Bronchus (tissue), 1 donor: ENCODE results near the genes KDM3A and RNF103.

GRCh38 chr2:86192670-86193172 is 2.5 kb downstream of the IMMT start:
- PRO-cap: no peak

GRCh38 chr2:86254650-86255325 is 55.5 kb downstream of the MRPL35 start:
- PRO-cap: no peak

GRCh38 chr2:86295134-86295542 is 42.3 kb downstream of the REEP1 start:
- PRO-cap: no peak

DNA sequence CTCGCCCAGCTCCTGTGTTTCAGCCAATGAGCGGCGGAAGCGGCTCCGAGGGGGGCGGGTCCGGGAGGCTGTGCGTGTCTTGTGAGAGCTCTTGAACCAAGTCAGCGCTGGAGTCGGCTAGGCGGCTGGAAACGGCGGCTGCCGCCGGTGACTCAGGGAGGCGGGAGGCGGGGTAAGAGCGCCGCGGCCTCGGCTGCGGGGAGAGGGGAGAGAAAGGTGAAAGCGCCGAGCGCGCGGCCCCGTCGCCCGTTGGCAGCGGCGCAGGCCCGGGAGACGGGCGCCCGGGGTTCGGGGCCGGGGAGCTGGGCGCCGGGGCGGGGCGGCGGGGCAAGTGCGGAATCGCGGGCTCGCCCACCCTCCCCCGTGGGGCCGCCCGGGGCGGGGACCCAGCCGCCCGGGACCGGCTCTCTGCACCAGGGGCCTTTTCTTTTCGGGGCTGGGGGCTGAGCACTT is at the start of gene KDM3A:
Gene KDM3A, plus strand, starts transcription at position 99 of the 453 bp plus-strand sequence.
- PRO-cap: bidirectional peak, plus-strand start at position 99 of the sequence, minus-strand start outside the sequence

GRCh38 chr2:86442603-86443139 is 1.5 kb downstream of the KDM3A start:
- PRO-cap: no peak

DNA sequence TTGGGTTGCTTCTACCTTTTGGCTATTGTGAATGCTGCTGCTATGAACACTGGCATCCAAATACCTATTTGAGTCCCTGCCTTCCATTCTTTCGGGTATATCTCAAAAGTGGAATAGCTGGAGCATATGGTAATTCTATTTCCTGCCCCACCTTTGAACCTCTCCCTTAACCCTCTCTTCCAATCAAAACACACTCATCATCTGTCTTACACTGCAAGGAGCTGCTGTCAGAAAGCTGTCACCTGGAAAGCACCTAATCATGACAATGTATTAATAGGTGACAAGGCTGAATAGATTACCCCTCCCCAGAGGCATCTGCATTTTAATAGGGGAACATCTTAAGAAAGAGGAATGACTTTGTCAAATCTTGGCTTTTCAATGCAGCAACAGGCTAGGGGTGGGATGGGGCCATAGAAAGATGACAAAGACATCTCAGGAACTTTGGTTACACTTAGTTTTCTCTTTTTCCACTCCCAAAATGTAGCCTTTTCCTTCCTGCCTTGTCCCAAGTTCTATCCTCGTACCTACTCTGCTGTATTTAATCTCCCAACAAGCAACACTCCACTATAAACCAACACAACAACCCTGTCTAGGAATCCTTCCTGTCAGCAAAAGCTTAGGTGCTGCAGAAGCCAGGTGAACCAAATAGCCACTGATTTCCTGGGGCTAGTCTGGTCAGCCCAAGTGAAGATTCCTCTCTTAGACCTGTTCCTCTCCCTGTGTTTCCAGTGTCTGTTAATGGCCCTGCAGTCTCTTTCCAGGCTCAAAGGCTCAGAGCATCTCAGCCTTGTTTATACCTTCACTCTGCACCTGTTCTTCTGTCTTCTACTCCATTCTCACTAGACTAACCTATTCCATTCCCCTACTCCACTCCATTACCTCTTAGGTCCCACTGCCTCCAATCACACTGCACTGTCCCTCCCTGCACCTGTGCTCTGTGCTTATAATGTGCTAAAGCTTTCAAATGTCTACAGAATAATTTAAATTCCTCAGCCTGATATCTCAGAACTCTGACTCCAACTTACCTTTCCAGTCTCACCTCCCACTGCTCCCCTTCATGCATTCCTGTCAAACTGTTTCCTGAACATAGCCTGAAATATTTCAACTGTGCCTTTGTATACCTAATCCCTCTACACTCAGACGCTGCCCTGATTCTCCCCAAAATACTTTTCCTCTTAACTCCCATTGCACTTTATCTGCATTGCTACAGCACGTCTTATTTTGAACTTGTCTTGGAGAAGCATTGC is 41.0 kb downstream of the CHMP3 start:
- PRO-cap: no peak

DNA sequence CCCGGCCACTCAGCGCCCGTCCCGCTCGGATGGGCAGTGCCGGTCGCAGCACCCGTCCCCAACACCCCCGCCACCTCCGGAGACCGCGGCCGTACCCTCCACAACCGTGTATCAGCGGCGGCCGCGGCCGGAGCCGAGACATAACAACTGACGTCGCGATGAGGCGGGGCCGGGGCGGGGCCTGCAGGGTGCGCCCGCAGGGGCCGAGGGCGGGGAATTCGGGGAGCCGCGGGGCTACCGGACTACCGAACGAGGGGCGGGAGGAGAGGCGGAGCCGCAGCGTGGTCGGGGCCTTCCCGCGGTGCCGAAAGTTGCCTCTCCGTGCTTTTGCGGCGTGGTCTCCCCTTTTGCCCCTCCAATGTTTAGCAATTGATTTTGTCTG is at the start of gene RNF103:
Gene RNF103, minus strand, starts transcription at position 145 of the 382 bp plus-strand sequence.
- PRO-cap: bidirectional peak, plus-strand start at position 282 of the sequence, minus-strand start at position 113 of the sequence

- PRO-cap: no peak
Measured at GRCh38 chr2:86689926-86690235, 30.2 kb upstream of the RMND5A start.

GRCh38 chr2:86694905-86695413 is 25.1 kb upstream of the RMND5A start:
- PRO-cap: no peak

- PRO-cap: no peak
Measured at GRCh38 chr2:86747981-86748403, 27.9 kb downstream of the RMND5A start.

- PRO-cap: bidirectional peak, plus-strand start at chr2:86809685, minus-strand start at chr2:86809598
Measured at GRCh38 chr2:86809447-86810263, 18.9 kb upstream of the CD8A start.

DNA sequence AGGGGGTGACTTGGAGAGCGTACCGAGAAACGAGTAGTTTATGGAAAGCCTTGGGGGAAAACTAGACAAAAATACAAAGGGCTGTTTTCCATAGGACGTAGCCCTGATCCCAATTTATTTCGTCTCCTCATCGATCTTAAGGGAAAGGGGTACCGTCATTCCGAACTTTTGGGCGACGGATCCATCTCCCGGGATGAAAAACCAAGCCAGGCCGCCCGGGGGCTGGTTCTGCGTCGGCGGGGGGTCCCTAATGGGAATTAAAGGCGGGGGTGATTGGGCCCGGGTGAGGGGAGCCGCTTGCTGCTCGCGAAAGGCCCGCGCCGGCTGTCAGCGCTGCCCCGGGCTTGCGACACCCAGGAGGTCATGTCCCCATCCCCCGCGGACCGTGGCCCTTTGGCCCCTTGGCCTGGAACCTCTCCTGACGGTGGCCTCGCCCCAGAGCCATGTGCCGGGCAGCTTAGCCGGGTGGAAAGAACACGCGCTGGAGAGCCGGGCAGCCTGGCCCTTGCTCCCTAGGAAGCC is 55.3 kb upstream of the PLGLB1 start:
- PRO-cap: unidirectional peak, plus-strand start at position 184 of the sequence

DNA sequence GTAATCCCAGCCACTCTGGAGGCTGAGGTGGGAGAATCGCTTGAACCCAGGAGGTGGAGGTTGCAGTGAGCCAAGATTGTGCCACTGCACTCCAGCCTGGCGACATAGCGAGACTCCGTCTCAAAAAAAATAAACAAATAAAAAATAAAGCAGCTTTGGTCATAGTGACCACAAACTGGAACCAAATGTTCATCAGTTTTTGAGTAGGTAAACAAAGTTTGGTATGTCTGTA is 114.9 kb upstream of the PLGLB1 start:
- PRO-cap: no peak

DNA sequence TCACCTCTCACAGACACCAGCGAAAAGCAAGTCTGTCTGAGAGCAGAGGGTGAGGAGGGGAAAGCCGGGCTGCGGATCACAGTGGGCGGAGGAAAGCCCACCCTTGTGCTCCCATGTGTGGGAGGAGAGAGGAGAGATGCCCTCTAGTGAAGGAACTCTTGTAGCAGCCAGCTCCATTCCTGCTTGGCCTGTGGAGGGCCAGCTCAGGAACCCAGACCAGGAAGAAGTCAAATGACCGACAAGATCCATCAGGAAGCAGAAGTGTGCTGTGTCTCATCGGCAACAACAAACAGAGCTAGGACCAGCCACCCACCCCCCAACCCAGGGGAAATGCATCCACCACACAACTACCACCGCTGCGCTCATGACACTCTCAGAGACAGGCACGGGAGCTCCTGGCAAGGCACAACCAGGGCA is 321.8 kb upstream of the PLGLB1 start:
- PRO-cap: no peak

GRCh38 chr2:87640142-87640502 is 107.8 kb upstream of the PLGLB2 start:
- PRO-cap: no peak

DNA sequence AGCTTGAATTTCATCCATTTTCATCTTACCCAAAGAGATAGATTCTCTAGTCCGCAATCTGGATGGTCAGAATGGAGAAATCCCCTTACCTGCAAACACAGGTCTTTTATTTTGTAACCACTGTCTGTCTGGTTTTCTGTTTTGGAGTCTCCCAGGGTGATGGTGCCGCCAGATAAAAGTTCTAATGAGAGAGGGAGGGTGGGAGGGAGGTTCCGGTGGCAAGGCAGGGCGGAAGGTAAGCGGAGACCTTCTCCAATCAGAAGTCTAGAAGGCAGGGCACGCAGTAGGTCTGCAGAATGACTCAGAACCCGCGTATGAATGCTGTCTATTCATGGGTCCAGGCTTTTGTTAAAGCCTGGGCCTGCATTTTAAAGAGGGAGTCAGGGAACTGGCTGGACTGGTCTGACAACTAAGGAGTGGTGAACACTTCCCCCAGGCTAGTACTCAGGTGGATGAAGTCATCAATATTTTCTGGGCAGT is 85.6 kb upstream of the PLGLB2 start:
- PRO-cap: no peak

DNA sequence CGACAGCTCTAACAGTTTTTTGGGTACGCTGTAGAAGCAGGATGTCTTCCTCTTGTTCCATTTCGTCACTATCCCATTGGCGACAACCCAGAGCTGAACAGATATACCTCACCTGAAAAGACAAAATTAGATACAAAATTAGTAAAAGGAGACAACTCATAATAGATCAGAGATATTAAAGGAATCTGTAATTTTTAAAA is 34.1 kb downstream of the EIF2AK3 start:
- PRO-cap: no peak

GRCh38 chr2:88604016-88604467 is 23.2 kb downstream of the EIF2AK3 start:
- PRO-cap: no peak

GRCh38 chr2:88846050-88846231 is 154.5 kb downstream of the RPIA start:
- PRO-cap: no peak

- PRO-cap: no peak
Measured at GRCh38 chr2:89046417-89046653, 354.9 kb downstream of the RPIA start.